Liver (tissue), 9 donors: Measurements from ENCODE around the genes BIRC2 and MMP27.

DNA sequence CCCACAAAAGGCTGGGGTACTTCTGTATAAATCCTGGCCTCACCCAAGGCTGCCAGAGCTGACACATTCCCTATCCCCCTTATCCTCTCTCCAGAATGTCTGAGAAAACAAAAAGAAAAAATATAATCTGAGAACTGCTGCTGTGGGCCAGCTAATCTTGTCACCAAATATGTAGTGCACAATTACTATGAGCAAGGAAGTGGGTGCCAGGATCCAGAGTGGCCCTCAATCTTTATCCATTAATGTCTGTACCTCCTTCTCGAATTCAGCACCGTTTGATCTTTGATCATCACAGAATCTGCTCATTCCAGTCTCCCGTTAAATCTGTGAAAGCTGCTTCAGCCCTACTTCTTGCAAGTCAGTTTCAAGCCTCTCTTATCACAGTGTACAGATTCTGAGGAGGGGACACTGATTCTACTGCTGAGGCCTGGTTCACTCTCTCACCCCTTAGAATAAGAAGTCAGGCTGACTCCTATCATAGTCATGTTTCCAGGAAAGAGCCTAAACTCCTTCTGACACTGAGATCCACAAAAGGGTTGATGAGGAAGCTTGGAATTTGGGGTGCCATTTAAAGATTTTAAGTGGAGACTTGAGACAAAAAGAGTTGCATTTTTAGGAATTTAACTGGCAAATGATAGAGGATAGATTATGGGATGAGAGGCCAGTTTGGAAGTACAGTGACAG is 39.1 kb downstream of the MAML2 start:
- PRO-cap, 5 experiments: no peak in any of the 5 experiments
- RAMPAGE, long total RNA, 2 experiments: no peak in any of the 2 experiments
- RRBS: no CpG with 5 or more reads among the region's 3 CpGs

DNA sequence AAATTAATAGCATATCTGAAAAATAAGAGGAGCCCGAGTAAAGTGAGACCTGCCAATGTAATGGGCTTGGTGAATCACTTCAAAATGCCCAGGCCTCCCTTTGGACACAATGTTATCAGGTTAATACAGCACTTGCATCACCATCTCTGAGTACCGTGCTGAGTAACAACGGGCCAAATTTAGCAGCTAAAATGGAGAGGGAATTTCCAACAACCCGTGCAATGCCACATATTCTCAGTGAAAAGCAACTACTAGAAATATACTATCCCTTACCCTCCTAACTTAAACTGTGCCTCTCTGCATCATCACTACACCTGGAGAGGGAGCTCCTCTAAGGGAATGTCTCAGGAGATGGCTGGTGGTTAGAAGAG is 4.2 kb downstream of the MAML2 start:
- PRO-cap, 5 experiments: no peak in any of the 5 experiments
- RAMPAGE, long total RNA, 2 experiments: no peak in any of the 2 experiments
- RRBS: no CpG with 5 or more reads among the region's 4 CpGs

- PRO-cap, 5 experiments: no peak in any of the 5 experiments
- RAMPAGE, long total RNA, 2 experiments: no peak in any of the 2 experiments
- RRBS: no CpG with 5 or more reads among the region's 31 CpGs
Observed at GRCh38 chr11:96411267-96411876, 21.6 kb downstream of the JRKL start.

GRCh38 chr11:100632610-100633540 is 54.2 kb upstream of the ARHGAP42 start:
- PRO-cap, 5 experiments: peak in 1 of 5 experiments; most common plus-strand start chr11:100633109 (in 1)
- RAMPAGE, long total RNA, 2 experiments: no peak in any of the 2 experiments
- RRBS: no CpG with 5 or more reads among the region's 8 CpGs

GRCh38 chr11:100680919-100681600 is 6.0 kb upstream of the ARHGAP42 start:
- PRO-cap, 5 experiments: no peak in any of the 5 experiments
- RAMPAGE, long total RNA, 2 experiments: no peak in any of the 2 experiments
- RRBS: no CpG with 5 or more reads among the region's 11 CpGs

DNA sequence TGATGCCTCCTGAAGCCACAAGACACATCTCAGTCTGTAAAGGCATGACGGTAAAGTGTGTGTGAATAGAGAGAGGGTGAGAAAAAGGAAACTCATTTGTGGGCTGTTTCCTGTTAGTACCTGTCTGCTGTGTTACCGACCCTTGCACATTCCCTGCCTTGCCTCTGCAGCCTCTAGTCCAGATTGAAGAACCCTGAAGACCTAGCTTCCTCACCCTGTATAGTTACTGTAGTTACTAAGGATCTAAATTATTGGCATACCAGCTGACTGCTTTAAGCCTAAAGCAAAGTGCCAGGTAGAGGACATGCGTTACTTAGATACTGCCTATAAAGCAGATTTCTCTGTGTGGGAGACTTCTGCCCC is 54.3 kb downstream of the ARHGAP42 start:
- PRO-cap, 5 experiments: no peak in any of the 5 experiments
- RAMPAGE, long total RNA, 2 experiments: no peak in any of the 2 experiments
- RRBS: no CpG with 5 or more reads among the region's 3 CpGs

GRCh38 chr11:101407262-101407674 is 176.5 kb downstream of the TRPC6 start:
- PRO-cap, 5 experiments: no peak in any of the 5 experiments
- RAMPAGE, long total RNA, 2 experiments: no peak in any of the 2 experiments
- RRBS: no CpG with 5 or more reads among the region's 2 CpGs

GRCh38 chr11:101583088-101583696 is 615 bp downstream of the TRPC6 start:
- PRO-cap, 5 experiments: no peak in any of the 5 experiments
- RAMPAGE, long total RNA, 2 experiments: no peak in any of the 2 experiments
- RRBS: 9% methylated on average over 26 of the region's 68 CpGs

- PRO-cap, 5 experiments: peak in 5 of 5 experiments; most common plus-strand start chr11:102111634 (in 2); most common minus-strand start chr11:102111603 (in 3)
- RAMPAGE, long total RNA, 2 experiments: no peak in any of the 2 experiments
- RRBS: 3% methylated on average over 28 of the region's 80 CpGs
Observed at GRCh38 chr11:102110870-102111807, 892 bp downstream of the YAP1 start.

- PRO-cap, 5 experiments: no peak in any of the 5 experiments
- RAMPAGE, long total RNA, 2 experiments: no peak in any of the 2 experiments
- RRBS: no CpG with 5 or more reads among the region's 1 CpG
Observed at GRCh38 chr11:102171076-102171732, 61.0 kb downstream of the YAP1 start.

DNA sequence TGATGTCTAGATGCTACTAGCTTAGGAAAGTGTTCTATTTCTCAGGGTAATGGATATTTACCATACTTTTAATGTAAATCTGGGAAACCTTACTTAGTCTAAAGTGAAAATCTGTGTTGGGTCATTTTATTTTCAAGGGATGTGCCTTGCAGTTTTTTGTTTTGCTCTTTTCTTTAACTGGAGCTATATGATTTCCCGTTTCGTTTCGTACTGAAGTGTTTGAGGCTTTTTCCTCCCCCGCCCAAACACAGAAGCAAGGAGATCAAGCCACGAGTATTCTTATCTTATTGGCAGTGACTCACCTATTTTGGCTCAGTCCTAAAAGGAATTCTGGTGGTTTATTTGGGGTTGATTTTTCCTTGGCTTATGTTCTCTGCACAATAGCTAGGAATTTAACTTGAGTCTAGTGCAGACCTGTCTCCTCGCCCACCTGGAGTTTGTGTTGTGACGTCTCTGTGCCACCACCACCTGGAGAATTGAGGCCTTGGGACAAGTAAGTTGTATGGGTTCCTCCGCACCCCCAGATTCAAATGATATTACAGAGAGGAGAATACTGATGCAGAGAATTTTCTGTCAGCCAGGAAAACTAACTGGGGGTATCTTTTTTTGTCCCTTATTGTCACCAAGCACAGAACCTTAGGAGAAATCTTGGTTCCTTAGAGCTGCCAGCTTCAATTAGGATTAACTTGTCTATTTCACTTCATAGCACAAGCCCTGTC is 90.5 kb upstream of the BIRC3 start:
- PRO-cap, 5 experiments: no peak in any of the 5 experiments
- RAMPAGE, long total RNA, 2 experiments: no peak in any of the 2 experiments
- RRBS: no CpG with 5 or more reads among the region's 8 CpGs

- PRO-cap, 5 experiments: no peak in any of the 5 experiments
- RAMPAGE, long total RNA, 2 experiments: no peak in any of the 2 experiments
- RRBS: no CpG with 5 or more reads among the region's 3 CpGs
Observed at GRCh38 chr11:102231458-102232591, 85.5 kb upstream of the BIRC3 start.

- PRO-cap, 5 experiments: no peak in any of the 5 experiments
- RAMPAGE, long total RNA, 2 experiments: no peak in any of the 2 experiments
- RRBS: no CpG with 5 or more reads among the region's 6 CpGs
Observed at GRCh38 chr11:102276858-102277235, 40.4 kb upstream of the BIRC3 start.

GRCh38 chr11:102346588-102347521 is at the start of gene BIRC2:
Gene BIRC2 (plus strand): TSS chr11:102347214.
- PRO-cap, 5 experiments: peak in 5 of 5 experiments; most common plus-strand start chr11:102347237 (in 5); most common minus-strand start chr11:102347110 (in 2)
- RAMPAGE, long total RNA, 2 experiments: start-site peak on the plus strand in 1 of 2 experiments, at chr11:102347217-102347281 at its widest, 322 reads per replicate; start-site peak on the minus strand in 2 of 2 experiments, at chr11:102347107-102347139 at its widest, 11 to 26 reads per replicate
- RRBS: 1% methylated on average over 34 of the region's 89 CpGs

DNA sequence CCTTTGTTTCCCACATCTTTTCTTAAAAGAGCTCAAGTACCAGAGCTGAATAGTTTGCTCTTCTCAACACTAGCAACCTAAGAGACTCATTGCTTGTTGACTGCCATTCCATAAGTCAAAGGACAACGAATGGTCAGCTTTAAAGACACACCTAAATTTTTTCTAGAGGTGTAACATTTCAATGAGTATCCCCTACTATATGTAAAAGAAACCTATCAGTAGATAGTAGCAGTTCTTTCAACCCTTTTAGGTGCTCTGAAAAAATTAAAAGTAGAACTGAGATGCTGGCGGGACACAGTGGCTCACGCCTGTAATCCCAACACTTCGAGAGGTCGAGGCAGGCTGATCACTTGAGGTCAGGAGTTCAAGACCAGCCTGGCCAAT is 34.0 kb downstream of the BIRC2 start:
- PRO-cap, 5 experiments: no peak in any of the 5 experiments
- RAMPAGE, long total RNA, 2 experiments: no peak in any of the 2 experiments
- RRBS: no CpG with 5 or more reads among the region's 5 CpGs

DNA sequence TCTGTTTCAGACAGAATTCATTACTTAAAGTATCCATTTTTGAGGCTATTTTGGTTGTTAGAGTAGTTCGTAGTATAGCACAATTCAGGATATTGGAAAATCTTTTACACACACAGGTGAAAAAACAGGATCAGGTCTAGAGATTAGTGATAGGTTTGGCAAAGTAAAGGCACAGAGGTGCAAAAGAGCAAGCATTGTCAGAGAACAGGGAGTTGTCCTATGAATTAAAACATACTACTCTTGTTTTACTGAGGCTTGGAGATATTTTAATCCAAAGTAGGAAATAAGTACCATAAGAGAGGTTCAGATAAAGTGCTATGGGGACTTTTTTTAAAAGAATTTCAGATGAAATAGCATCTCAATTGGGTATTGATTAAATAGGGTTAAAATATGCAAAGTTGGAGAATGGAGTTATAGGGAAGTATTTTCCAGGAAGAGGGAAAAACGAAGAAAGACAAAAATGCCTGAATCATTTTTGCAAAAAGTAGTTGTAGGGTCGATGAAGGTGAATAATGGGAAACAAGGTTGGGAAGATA is 36.1 kb downstream of the BIRC2 start:
- PRO-cap, 5 experiments: no peak in any of the 5 experiments
- RAMPAGE, long total RNA, 2 experiments: no peak in any of the 2 experiments
- RRBS: no CpG with 5 or more reads among the region's 3 CpGs

GRCh38 chr11:102449887-102450347 is 2.6 kb downstream of the TMEM123 start:
- PRO-cap, 5 experiments: no peak in any of the 5 experiments
- RAMPAGE, long total RNA, 2 experiments: no peak in any of the 2 experiments
- RRBS: no CpG with 5 or more reads among the region's 4 CpGs

DNA sequence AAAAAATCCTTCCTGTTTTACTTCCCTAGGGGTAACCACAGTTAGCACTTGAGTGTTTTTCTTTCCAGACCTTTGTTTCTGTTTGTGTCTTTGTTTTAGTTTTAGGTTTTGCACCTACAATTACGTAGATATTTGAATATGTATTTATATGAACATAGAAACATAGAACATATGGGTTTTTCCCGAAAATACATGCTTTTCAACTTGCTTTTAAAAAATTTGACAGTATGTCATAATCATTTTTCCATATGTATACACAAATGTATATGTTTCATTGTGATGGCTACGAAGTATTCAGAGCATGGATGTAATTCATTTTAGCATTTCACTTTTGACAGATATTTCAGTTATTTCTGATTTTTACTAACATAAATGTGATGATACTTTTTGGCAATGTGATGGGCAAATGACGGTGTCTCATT is 12.7 kb upstream of the TMEM123 start:
- PRO-cap, 5 experiments: no peak in any of the 5 experiments
- RAMPAGE, long total RNA, 2 experiments: no peak in any of the 2 experiments
- RRBS: no CpG with 5 or more reads among the region's 4 CpGs

- PRO-cap, 5 experiments: no peak in any of the 5 experiments
- RAMPAGE, long total RNA, 2 experiments: no peak in any of the 2 experiments
- RRBS: 86% methylated on average over 1 of the region's 6 CpGs
Observed at GRCh38 chr11:102705475-102705903, at the start of gene MMP27. Gene MMP27 (minus strand): TSS chr11:102705769.

DNA sequence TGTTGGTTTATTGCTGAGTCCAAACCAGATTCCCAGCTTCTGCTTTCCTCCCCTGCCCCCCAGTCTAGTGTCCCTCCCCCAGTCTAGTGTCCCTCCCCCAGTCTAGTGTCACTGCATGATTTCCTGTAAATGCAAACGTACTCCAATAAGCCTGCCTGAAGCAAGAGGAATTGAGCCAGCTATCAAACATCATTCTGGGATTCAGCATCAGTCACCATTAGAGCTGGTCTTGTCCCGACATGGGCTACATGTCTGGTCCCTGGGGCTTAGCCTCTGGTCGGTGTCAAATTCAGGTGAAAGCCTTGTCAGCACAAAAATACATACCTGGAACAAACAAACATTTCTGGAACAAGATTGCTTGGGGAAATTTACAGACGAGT is 13.8 kb downstream of the MMP3 start:
- PRO-cap, 5 experiments: no peak in any of the 5 experiments
- RAMPAGE, long total RNA, 2 experiments: no peak in any of the 2 experiments
- RRBS: no CpG with 5 or more reads among the region's 4 CpGs